ENCODE measurements around the gene GDI2.

DNA sequence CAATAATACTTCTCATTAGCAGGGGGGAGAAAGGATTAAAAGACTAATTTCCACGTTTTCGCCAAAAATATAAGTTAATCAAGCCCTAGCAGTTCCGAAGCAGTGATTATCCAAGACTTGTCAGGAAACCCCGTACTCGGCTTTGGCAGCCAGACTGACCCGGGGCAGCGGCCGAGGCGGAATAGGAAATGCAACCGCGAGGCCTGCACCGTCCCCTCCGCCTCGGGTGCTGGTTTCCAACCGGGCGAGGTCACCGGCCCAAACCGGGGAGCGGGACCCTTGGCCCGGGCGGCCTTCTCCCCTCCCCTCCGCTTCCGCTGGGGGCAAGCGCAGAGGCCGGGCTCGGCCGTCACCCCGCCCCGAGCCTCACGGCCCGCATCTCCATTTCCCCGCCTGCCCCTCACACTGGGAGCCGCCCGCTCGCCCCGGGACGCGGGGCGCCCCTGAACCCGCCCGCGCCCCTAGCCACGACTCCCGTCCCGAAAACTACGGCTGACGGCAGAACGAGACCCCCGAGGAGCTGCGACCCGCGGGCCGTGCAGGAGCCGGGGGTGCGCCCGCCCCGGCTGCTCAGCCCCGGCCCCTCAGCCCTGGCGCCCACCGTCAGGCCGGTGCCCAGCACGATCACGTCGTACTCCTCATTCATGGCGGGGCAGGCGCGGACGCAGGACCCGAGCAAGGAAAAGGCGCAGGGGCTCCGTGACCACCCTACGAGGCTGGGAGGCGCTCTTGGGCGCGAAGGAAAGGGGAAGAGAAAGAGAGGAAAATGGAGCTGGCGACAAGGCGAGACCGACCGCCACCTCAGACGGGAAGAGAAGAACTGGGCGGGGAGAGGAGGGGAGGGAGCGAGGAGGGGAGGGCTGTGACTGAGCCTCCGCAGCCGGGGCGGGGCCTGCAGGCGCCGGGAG, at the start of gene GDI2:
Gene GDI2, minus strand, starts transcription at position 822 of the 908 bp plus-strand sequence.
- PRO-cap, result bidirectional peak, plus-strand start at position 152 of the sequence, minus-strand start at position 183 of the sequence; bidirectional peak, plus-strand start outside the sequence, minus-strand start at position 822 of the sequence

GRCh38 chr10:5932445-5932874, 42.4 kb downstream of the FBH1 start:
- PRO-cap, result no peak

DNA sequence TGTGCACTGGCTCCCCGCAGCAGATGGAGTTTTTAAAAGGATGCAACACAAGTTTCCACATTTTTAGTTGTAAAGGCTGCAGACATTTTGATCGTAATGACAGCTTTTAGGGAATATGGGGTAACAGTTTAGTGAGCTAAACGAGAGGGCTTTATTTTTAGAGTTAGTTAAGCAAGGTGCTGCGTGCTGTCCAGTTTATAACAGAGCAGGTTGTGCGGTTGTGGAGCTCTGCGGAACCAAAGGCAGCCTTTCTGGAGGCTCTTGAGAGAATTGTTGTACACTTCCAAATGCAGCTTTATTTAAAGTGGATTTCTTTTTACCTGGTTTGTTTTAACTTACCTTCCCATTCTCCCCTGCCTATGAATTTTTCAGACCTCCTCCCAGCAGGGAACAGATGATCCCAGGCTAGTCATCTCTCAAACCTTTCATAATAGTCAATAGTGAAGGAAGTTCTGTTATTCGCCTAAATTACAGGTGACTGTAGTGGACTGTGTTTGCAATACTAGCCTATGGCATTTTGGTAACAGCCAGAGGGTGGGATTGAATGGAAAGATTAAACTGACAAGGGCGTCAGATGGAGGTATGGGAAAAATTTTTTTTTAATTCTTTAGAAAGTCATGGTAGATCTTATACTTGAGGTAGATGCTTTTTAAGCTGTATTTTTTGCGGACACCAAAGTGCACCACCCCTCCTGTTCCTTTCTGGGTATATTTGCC, 1.6 kb downstream of the RBM17 start:
- PRO-cap, result no peak

DNA sequence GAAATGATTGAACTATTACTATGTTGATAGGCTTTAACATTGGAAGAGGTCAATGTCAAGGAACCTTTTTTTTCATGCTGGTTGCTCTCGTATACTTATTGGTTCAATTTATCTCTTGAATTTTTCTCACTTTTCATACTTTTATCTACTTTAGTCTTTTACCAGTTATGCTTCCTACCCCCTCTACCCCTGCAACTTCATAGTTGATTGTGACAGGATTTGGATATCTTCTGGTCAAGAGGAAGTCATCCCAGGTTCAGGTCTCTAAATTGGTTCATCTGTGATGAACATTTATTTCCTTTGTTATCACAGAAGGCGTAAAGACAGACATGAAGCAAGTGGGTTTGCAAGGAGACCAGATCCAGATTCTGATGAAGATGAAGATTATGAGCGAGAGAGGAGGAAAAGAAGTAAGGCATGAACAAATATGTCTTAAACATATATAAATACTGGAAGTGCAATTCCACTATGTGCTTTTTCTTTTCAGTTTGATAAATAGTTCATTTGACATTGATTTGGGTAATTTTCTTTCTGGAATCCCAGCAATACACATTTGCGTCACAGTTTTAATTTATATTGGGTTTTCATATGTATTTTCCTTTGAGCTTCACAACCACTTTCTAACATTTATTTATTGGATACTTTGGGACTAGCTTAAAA, 17.1 kb downstream of the RBM17 start:
- PRO-cap, result no peak

DNA sequence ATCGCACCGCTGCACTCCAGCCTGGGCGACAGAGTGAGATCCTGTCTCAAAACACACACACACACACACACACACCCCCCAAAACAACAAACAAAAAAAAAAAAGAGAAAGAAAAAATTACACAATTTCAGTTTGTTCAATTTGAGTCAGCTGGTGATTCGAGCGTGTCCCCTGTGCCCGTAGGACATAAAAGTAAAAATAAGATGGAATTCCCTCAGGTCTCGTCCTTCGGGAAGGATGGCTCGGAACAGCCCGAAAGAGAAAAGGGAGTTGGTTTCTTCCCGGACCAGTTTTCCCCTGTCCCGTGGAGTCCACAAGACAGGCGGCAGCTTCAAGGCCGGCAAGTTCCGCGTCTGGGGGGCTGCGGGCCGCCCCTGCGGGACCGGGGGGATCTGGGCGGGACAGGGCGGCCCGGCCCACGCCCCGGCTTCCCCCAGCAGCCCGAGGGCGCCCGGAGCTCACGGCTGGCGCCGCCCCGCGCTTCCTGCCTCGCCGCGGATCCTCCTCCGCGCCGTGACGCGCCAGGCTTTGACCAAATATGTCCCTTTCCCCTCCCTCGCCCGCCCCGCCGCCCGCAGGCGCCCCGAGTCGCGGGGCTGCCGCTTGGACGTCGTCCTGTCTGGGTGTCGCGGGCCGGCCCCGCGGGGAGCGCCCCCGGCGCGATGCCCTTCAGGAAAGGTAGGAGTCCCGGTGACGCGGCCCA, 55.7 kb downstream of the RBM17 start:
- PRO-cap, result bidirectional peak, plus-strand start at position 586 of the sequence, minus-strand start at position 503 of the sequence

- PRO-cap, result no peak
These were observed 39.5 kb upstream of the PFKFB3 start for GRCh38 chr10:6163334-6163495.

- PRO-cap, result bidirectional peak, plus-strand start at chr10:6163865, minus-strand start at chr10:6163637
These were observed 39.3 kb upstream of the PFKFB3 start for GRCh38 chr10:6163496-6163734.

GRCh38 chr10:6164740-6165135, 38.0 kb upstream of the PFKFB3 start:
- PRO-cap, result no peak

DNA sequence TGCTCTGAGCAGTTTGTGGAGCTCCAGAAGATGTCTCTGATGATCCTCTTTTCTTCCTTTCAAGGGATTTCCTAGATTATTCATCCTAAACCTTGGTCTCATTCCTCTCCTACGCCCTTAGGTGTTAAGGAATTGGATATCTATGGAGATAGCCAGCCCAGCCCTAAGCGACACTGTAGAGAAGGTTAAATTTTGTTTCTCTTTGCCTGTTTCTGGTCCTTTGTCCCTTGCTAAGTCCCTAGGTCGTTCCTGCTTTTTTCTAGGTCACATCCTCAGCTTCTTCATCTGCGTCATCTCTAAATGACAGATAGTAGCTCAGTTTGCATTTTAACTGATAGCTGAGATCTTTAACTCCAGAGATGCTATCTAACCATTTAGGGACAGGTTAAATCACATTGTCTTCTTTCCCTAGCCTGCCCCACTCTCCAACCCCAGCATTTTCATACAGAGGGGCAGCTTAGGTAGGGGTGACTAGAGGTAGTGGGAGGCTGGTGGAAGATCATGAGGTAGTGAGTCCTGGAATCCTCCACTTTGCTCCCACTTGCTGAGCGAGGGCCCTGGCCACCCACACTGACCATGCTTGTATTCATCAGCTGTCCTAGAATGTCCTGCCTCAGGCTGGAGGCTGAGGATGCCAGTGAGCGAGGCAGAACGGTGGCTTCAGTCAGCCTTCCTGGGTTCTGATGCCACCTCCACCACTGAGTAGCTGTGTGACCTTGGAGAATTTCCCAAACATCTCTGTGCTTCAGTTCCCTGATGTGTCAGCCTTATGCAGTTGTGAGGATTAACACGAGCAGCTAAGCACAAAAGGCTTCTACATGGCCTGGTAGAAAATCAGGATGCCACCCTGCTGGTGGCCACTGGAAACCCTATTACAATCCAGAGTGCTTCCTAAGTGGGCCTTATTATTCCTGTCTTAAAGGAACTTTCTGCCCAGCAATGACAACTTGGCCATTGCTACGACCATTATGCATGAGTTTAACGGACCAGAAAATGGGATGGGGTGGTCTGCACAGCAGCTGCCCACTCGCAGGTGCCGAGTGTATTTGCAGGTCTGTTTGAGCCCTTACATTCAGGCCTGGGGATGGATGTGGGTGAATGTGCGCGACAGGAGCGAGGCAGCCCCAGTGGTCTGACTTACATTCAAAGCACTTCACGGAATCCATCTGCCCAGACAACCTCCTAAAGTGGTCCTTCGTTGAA, 34.6 kb upstream of the PFKFB3 start:
- PRO-cap, result no peak

GRCh38 chr10:6171598-6172719, 30.8 kb upstream of the PFKFB3 start:
- PRO-cap, result no peak

GRCh38 chr10:6173023-6173525, 29.7 kb upstream of the PFKFB3 start:
- PRO-cap, result no peak

DNA sequence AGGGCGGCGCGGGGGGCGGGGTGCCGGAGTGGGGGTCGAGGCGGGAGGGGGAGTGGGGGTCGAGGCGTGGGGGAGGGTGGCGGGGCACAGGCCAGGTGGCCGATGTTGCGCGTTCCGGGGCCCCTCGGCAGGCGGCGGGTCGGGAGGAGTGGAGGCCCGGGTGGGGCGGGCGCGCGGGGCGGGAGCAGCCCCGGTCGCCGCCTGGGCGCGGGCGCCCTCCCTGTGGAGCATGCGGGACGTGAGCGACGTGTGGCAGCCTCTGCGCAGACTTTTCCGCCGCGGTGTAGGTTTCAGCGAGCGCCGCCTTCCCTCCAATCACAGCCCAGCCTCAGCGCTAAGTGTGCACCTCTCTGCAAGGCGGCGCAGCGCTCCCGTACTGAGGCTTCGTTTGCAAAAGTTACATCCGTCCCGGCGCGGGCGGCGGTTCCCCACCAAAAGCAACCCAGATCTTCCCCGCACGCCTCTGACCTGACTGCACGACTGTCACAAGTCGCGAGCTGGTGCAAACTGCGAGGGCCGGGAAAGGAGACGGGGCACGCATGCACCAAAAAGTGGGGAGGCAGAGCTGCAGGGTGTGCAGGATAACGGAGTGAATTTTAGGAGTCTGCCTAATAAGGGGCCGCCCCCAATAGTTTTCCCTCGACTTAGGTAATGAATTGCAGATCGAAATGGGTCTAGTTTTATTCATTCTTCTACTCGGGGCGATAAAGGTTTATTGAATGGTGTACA, 1.2 kb upstream of the PFKFB3 start:
- PRO-cap, result no peak

DNA sequence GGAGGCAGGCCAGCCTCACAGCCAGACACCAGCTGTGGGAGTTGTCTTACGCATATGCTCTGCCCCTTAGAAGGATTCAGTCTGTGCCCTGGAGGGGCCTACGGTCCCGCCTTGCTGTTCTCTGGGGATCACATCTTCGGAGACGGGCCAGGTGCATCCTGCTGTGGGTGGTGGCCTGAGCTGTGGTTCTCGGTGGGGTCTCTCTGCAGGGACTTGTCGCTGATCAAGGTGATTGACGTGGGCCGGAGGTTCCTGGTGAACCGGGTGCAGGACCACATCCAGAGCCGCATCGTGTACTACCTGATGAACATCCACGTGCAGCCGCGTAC, 17.7 kb downstream of the PFKFB3 start:
- PRO-cap, result no peak

- PRO-cap, result no peak
These were observed 28.1 kb downstream of the PFKFB3 start for GRCh38 chr10:6230801-6231273.

DNA sequence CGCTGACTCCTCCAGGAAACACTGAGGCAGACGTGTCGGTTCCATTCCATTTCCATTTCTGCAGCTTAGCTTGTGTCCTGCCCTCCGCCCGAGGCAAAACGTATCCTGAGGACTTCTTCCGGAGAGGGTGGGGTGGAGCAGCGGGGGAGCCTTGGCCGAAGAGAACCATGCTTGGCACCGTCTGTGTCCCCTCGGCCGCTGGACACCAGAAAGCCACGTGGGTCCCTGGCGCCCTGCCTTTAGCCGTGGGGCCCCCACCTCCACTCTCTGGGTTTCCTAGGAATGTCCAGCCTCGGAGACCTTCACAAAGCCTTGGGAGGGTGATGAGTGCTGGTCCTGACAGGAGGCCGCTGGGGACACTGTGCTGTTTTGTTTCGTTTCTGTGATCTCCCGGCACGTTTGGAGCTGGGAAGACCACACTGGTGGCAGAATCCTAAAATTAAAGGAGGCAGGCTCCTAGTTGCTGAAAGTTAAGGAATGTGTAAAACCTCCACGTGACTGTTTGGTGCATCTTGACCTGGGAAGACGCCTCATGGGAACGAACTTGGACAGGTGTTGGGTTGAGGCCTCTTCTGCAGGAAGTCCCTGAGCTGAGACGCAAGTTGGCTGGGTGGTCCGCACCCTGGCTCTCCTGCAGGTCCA, 30.3 kb downstream of the PFKFB3 start:
- PRO-cap, result no peak

DNA sequence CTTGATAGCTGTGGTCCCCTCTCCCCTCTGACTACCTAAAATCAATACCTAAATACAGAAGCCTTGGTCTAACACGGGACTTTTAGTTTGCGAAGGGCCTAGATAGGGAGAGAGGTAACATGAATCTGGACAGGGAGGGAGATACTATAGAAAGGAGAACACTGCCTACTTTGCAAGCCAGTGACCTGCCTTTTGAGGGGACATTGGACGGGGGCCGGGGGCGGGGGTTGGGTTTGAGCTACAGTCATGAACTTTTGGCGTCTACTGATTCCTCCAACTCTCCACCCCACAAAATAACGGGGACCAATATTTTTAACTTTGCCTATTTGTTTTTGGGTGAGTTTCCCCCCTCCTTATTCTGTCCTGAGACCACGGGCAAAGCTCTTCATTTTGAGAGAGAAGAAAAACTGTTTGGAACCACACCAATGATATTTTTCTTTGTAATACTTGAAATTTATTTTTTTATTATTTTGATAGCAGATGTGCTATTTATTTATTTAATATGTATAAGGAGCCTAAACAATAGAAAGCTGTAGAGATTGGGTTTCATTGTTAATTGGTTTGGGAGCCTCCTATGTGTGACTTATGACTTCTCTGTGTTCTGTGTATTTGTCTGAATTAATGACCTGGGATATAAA, 32.2 kb downstream of the PFKFB3 start:
- PRO-cap, result no peak

DNA sequence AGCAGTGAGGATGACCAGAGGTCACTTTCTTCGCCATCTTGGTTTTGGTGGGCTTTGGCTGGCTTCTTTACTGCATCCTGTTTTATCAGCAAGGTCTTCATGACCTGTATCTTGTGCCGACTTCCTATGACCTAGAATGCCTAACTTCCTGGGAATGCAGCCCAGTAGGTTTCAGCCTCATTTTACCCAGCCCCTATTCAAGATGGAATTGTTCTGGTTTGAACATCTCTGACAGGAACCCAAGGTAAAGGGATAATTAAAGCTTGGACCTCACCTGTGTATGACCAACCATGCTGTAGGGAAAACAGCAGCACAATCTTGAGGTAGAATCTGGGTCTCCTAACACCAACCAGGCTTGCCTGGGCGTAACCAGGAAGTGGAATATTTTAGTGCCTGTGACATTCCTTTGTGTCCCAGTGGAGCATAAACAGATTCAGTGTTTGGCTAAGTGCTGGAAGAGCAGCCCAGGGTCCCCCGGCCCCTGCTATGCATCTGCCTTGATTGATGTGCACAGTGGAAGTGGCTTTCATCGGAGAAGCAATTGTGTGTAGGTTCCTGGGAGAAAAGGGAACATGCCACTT, 94.1 kb downstream of the PFKFB3 start:
- PRO-cap, result no peak

DNA sequence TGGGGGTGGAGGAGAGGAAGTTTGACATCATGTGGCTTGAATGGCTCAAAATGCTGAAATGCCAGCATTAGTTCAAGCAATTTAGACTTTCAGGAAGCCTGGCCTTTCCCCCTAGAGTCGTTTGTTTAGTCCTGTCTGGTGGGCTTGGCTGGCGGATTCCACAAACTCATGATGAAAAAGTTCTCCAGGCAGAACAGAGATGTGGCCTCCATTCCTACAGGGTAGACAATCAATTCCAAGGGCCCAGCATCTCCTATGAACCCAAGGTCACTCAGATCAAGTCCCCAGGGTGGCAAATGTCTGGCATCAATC, 180.5 kb downstream of the PRKCQ start:
- PRO-cap, result no peak

GRCh38 chr10:6722149-6722729, 142.2 kb upstream of the PRKCQ start:
- PRO-cap, result no peak

DNA sequence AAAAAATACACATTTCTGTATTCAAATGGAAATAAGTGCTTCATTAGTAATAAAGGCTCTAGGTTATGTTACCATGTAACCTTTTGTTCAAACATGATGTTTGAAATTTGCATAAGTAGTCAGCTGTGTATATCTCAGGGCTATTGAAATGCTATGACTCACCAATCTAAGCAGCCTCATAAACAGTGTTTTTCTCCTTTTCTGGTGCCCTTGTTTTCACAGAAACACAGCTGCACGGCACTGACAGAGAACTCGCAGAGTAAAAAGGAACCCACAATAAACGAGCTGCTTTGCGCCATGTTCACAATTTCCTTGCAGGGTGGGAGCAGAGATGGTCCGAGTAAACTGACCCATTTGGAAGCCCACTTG, 176.0 kb upstream of the PRKCQ start:
- PRO-cap, result no peak